Hepatocyte (in vitro differentiated cells and primary cell): ENCODE measurements around a stretch of chr22.

DNA sequence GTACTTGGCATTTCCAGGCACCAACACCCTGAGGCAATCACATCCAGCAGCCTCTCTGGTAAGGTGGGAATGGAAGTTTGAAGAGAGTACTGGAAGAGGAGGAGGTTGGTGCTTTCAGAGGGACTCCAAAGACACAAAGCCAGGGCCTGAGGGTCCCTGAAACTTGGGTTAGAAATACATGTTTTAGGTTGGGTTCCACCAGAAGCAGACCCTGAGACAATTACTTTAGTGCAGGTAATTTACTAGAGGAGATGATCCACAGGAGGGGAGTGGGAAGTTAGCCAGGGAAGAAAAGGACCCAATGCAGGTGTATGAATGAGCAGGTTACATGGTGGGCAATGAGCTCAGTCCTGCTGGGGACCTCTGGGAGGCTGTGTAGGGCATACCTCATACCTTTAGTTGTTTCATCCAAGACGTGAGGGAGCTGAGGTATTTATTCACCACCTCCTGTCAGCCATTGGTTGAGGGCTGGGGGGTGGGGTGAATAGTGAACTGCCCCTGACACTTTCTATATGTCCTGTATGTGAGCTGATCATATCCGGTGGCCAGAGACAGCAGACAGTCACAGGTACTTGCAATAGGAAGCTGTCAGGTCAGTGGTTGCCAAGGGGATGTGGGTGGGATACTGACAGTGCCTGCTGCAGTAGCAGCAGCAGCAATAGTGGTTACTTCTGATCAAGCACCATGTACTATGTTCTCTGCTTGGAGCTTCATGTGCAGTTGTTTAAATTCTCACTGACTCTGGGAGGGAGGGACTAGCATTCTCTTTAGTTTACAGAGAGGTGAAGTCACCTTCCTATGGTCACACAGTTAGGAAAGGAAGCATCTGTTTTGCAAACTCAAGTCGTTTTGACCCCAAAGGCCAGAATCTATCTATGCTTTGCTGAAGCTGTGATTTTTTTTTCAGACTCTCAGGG, 89.4 kb downstream of the CRYBA4 start:
- RAMPAGE, long total RNA: no peak
- RRBS: no CpG with 5 or more reads among the region's 3 CpGs

DNA sequence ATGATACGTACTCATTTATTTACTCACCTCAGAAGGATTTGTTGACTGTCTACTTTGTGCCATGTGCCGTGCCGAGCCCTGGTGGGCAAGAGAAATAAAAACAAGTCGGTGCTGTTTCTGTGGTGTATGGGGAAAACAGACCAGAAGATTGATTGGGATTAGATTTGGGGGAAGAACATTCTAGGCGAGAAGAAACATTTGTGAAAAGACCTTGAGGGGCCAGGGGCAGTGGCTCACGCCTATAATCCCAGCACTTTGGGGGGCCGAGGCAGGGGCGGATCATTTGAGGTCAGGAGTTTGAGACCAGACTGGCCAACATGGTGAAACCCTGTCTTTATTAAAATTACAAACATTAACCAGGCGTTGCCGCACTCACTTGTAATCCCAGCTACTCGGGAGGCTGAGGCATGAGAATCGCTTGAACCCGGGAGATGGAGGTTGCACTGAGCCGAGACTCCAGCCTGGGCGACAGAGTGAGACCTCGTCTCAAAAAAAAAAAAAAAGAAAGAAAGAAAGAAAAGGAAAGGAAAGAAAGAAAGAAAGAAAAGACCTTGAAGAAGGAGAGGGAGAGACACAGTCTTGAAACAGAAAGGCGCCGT, 120.7 kb downstream of the CRYBA4 start:
- RAMPAGE, long total RNA: no peak
- RRBS: no CpG with 5 or more reads among the region's 18 CpGs

- RAMPAGE, long total RNA: no peak
- RRBS: no CpG with 5 or more reads among the region's 4 CpGs
These were observed 317.7 kb downstream of the CRYBA4 start for GRCh38 chr22:26939464-26939778.

GRCh38 chr22:27100883-27101214, 479.1 kb downstream of the CRYBA4 start:
- RAMPAGE, long total RNA: no peak
- RRBS: no CpG with 5 or more reads among the region's 17 CpGs

GRCh38 chr22:27218370-27219083, 583.0 kb downstream of the MN1 start:
- RAMPAGE, long total RNA: no peak
- RRBS: no CpG with 5 or more reads among the region's 11 CpGs

DNA sequence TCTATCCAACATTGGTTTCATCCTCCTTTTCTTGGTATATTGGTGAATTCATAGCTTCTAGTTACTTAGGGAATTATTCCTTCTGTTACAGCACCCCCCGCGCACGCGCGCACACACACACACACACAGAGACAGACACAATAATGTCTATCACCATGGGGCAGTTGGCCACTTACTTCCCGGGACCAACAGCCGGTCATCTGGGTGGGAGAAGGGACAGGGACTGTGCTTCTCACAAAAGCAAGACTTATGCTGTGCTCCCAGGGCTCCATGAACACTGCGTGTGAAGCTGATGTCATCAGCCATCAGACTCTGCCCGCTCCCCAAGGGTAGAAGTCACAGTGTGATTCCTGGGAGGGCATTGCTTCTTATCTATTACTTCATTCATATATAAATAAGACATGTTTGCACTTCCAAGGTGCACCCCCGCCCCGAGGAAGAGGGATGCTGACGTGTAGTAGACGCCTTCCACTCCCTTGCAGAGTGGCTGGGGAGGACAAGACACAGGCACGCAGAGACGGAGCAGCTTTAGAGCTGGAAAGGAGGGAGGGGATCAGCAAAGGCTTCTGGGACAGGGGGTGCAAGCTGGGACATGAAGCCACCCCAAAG, 558.7 kb downstream of the MN1 start:
- RAMPAGE, long total RNA: no peak
- RRBS: no CpG with 5 or more reads among the region's 15 CpGs

DNA sequence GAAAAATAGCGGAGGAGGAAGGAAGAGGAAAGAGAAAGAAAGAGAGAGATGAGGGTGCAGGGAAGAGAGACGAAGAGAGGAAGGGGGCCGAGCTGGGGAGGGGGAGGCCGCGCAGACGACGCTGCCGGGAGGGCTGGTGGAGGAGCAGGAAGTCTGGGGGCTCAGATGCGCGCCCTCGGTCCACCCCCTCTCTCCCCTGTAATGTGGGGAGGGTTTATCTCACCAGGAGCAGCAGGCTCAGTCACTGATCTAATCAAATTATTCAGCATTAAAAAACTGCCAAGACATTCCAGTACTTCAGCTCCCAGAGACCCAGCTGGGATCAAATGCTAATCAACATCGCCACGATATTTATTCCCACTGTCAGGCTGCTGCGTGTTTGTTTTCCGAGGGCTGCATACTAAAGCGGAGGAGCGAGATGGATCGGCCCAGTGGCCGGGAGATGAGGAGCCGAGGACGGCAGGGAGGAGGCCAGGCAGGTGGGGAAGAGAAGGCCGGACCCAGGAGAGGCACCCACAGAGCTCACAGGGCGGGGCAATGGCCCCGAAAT, 502.4 kb downstream of the MN1 start:
- RAMPAGE, long total RNA: no peak
- RRBS: 9% methylated on average over 5 of the region's 24 CpGs

DNA sequence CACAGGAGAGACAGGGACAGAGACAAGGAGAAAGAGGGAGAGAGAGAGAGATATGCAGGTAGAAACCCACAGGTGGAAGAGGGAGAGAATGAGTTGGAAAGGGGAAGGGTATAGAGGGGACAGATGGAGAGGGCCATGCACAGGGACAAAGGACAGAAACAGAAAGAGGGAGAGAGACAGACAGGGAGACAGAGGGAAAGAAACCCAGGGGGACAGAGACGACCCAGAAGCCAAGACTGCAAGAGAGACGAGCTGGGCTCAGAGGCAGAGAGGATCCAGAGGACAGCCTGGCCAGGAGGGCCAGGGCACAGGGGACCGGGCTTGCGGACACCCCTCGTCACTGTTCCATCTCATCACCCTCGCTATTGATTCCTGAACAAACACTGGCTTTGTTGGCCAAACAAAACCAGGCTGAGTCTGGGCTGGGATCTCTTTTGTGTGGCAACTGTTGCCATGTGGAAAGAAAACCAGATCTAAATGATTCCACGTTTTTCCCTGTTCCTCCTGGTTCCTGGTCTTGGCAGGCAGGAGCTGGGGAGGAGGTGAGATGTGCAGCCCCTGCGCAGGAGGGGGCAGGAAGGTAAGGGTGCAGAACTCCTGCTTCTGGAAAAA, 339.4 kb downstream of the MN1 start:
- RAMPAGE, long total RNA: no peak
- RRBS: no CpG with 5 or more reads among the region's 8 CpGs

GRCh38 chr22:27488751-27489565, 312.6 kb downstream of the MN1 start:
- RAMPAGE, long total RNA: no peak
- RRBS: no CpG with 5 or more reads among the region's 13 CpGs

GRCh38 chr22:27581898-27582313, 219.7 kb downstream of the MN1 start:
- RAMPAGE, long total RNA: no peak
- RRBS: no CpG with 5 or more reads among the region's 8 CpGs

DNA sequence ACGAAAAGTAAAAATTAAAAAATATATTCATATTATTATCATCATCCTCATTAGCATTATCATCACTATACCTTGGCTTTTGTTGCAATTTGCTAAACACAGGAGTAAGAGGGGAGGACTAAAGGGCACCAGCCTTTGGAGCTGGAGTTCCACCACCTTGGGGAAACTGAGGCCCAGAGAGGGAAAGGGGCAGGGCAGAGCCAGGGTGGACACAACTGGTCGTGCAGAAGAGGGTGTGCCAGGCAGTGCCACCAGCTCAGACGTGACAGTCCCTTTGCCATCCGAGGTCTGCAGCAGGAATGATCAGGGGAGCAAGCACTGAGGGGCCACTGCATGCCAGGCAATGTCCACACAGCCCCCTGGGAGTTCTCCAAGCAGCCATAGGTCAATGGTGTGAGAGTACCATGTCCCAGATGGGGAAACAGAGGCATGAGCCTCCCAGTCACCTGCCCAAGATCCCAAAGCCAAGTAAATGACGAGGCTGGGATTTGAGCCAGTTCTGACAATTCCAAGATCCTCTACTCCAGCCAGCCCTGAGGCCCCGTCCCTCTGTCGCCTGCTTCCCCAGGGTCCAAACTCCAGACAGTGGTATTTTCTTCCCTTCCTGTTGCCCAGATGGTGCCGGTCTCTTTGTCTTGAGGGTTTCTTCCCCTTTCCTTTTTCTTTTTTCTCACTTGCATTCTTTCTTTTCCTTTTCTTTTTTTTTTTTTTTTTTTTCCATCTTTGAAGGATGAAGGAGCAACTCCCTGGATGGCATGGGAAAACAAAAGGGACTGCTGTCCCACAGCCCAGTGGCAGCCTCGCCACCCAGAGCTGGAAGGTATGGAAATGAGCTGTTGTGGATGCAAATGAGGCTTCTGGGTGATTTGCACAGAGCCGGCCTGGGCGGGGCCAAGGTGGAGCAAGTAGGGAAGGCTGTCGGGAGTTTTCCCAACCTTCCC, 147.1 kb downstream of the MN1 start:
- RAMPAGE, long total RNA: no peak
- RRBS: no CpG with 5 or more reads among the region's 12 CpGs

DNA sequence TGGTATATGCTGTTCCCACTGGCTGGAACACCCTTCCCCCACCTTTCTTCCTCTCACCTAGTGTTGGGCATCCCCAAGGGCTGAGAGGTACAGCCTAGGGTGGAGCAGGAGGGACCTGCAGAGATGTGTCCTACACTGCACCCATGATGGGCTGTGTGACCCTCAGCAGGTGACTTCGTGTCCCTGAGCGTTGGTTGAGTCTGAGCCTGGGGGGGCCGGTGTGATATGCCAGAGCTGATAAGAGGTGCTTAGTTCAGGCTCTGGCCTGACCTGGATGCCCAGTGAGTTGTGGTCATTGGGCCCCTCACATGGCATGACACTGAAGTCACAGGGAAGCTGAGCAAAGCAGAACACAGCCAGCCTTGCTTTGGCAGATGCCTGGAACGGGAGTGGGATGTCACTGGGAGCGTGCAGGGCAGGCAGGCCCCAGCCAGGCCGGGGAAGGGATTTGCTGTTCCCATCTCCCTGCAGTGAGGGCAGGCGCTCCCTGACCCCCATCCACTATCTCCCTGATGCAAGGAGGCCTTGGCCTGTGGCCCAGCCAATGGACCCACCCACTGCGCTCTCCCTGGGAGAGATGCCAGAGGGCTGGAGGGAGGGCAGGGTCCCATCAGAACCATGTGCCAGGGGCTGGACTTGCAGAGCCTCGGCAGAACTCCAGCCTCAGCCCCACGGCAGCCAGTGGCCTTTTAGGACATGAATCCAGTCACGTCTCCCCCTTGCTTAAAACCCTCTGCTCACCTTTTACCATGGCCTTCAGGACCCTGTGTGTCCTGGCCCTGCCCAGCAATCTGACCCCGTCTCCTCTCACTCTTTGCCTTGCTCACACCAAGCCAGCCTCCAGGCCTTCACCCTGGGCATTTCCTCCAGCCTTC, 138.9 kb downstream of the MN1 start:
- RAMPAGE, long total RNA: no peak
- RRBS: no CpG with 5 or more reads among the region's 12 CpGs

DNA sequence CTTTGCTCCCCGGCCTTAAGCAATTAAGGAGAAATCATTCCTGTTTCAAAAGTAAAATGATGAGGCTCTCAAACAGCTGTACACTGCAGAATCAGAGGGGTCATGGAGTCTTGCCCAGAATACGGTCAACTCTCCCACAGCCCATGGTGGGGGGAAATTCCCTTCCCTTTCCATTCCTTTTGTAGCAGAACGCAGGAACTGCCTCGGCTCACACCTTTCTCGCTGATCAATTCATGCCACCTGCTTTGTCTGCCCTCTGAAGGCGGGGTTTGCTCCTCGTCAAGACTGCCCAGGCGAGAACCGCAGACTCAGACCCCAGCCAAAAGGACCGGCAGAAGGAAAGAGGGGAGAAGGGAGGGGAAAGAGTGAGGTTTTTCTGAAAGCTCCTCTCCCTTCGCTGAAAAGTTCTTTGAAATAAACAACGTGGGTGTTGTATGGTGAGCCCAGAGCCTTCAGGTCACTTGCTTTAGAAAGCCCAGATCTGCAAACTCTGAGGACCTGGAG, 52.7 kb downstream of the MN1 start:
- RAMPAGE, long total RNA: no peak
- RRBS: no CpG with 5 or more reads among the region's 12 CpGs

DNA sequence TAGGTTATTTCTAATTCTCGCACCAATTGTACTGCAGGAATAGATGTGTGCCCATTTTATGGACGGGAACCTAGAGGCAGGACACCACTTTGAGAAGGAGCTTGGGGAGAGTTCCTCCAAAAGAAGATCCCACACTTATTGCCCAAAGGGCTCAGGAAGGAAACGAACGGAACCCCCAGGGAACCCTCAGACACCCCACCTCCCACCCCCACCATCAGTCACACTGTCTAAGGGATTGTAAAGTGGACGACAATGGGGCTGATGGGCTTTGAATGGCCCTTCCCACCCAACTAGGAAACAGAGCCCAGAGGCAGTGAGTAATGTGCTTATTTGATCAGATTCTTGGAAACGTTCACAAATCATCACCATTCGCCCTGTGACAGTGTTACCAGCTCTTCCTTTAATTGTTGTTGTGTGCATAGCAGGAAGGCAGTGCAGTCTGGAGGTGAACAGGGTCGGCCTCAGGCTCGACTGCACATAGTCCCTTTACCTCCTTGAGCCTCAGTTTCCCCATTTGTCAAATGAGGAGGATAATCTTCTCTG, 8.4 kb upstream of the MN1 start:
- RAMPAGE, long total RNA: no peak
- RRBS: no CpG with 5 or more reads among the region's 9 CpGs

DNA sequence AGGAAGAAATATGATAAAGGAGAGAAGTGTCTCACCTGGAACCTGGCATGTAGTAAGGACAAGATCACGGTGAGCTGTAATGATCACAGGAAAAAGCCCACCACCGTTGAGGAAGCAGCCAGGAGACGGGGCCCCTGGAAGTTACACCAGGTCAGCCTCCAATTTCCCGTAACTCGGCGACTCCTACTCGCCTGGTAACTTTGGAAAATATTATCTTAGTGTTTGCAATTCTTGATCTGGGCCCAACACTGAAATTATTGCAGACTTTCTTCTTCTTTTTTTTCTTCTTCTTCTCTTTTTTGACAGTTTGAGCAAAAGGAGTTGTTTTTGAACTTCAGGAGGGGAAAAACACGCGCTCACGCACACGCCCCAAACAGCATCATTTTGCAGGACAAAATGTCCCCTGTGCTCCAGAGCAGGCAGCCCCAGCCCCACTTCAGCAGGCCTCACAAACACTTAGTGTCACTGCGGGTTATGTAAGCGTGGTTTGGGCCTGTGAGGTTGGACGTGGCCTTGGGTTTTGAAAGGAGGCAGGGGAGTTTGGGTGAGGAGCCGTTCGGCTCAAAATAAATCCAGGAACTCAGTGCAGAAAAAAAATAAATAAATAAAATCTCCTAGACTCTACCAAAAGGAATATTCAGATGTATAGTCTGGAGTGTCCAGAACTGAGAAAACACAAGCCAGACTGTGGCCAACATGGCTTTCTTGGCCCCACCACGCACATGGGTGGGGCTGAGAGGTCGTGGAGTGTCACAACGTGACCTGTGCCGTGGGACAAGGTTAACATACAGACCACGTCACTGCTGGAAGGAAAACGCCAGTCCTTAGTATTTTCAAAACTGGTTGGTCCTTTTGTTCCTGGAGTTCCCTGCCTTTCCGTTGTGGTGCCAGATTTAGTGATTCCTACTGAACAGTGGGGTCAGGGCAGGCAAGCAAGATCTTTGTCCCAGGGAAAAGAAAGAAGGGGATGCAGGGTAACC, 26.3 kb upstream of the MN1 start:
- RAMPAGE, long total RNA: no peak
- RRBS: no CpG with 5 or more reads among the region's 23 CpGs

DNA sequence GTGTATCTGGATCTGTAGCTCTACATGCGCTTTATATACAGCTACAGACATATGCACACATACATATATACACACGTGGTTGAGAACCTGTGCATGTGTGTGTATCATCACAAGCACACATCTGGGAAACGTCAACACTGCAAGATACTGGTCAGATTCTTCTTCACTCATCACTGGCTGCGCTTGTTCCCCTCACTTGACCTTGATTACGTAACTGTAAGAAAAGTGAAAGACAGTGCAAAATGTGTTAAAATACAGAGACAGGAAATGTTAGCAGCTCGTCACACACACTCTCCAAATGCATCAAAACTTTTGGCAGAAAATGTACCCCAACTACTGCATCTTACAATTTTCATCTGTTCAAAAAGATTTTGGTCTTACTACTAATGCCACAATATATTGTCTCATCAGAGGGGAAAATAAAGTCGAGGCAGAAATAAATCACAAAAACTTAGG, 51.9 kb upstream of the MN1 start:
- RAMPAGE, long total RNA: no peak
- RRBS: no CpG with 5 or more reads among the region's 7 CpGs

DNA sequence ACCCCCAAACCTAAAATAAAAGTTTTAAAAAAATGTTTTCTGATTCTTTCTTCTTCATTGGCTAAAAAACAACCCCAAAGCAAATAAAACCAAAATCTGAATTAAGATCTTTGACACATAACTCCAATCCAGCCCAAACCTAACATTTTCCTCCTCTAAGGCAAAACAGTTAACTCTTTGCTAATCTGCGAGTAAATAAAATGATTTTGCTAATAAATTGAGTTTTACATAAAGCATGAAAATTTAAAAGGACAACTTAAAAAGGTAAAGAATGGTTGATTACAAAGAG, 53.3 kb downstream of the PITPNB start:
- RAMPAGE, long total RNA: no peak
- RRBS: no CpG with 5 or more reads among the region's 1 CpG

- RAMPAGE, long total RNA: no peak
- RRBS: no CpG with 5 or more reads among the region's 7 CpGs
These were observed 49.3 kb downstream of the PITPNB start for GRCh38 chr22:27869633-27870342.

DNA sequence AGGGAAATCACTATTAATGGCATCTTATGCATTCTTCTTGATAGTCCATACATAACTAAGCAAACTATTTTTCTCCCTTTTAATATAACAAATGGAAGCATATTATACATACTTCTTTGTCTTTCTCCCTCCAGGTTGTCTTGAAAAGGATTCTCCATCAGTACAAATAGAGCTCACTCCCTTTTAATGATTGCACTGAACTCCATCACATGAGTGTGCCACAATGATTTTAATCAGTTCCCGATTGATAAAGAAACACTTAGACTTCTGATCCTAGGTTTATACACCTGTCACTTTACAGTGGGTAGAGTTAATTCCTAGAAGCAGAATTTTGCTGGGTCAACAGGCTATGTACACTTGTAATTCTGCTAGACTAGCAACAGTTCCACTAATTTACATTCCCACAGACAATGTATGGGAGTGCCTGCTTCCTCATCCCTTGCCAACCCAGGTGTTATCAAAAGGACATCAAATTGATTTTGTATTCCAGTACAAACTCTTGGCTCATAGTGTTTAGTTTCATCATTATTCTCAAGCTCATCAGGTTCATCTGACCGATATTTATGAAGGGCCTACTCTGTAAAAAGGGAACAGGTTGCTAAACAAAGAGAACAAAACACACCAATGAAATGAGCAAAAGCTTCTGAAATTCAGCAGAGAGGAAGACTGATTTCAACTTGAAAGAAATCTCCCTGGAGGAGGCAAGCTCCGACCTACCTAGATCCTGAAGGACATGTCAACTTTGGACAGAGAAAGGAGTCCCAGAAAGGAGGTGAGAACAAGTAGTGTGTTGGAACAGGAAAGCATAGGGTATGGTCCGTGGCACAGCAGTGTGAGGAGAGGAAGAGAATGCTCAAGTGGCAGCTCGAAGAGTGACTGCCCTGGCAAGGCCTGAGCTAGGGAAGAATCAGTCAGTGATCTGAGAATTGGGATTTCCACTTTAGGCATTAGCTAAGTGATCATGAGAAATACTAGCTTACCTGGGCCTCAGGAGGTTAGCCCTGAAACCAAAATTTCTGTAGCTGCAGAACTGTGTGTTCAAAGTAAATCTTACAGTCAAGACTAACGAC, 30.7 kb downstream of the PITPNB start:
- RAMPAGE, long total RNA: no peak
- RRBS: no CpG with 5 or more reads among the region's 6 CpGs

DNA sequence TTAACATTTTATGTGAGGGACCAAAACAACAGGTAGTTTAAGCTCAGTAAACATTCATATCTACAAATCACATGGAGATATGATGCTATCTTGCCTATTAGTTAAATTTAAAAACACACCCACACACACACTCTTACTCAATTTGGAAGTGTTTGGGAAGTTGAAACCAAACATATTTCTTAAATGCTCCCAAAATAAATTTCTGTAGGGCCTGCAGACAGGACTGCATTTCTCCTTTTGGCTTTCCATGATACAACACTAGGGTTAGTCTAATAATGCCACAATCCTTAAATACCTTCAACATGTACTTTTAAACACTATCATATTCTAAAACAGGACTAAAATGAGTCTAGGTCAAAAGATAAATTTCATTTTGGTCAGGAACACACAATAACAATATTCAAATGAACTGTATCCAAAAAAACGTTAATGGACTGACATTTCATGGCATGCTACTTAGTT, 6.9 kb downstream of the PITPNB start:
- RAMPAGE, long total RNA: no peak
- RRBS: no CpG with 5 or more reads among the region's 1 CpG